ENCODE results near the genes SLC35A5, CD200R1, BOC and TIGIT.

DNA sequence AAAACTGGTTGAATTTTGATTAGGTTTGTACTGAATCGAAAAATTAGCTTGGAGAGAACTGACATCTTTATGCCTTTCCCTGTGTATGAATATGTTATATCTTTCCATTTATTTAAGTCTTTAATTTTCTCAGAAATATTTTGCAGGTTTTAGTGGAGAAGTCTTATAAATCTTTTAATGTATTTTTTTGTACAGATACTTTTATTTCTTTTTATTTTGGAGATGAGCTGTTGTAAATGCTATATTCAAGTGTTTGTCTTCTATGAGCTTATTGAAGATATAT, 5.4 kb upstream of the SLC9C1 start:
- PRO-cap, 4 experiments, result no peak in any of the 4 experiments
- RAMPAGE, long total RNA, 4 experiments, result no peak in any of the 4 experiments

DNA sequence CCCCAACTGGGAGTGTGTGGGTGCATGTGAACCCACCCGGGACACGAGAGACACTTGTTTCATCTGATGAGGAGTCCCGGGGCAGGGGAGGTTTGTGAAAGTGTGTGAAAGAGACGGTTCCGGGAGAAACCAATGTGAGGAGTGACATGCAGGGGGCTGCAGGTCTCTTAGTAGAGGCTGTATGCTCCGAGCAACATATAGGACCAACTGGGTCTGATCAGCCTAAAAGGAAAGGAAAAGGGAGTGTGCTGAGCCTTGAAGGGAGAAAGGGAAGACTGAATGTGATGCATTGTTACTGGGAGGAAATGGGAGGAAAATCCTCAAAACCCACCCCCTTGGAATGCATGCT, 8.9 kb upstream of the SLC9C1 start:
- PRO-cap, 4 experiments, result no peak in any of the 4 experiments
- RAMPAGE, long total RNA, 4 experiments, result no peak in any of the 4 experiments

GRCh38 chr3:112422526-112423293, 76.6 kb downstream of the BTLA start:
- PRO-cap, 4 experiments, result no peak in any of the 4 experiments
- RAMPAGE, long total RNA, 4 experiments, result no peak in any of the 4 experiments

DNA sequence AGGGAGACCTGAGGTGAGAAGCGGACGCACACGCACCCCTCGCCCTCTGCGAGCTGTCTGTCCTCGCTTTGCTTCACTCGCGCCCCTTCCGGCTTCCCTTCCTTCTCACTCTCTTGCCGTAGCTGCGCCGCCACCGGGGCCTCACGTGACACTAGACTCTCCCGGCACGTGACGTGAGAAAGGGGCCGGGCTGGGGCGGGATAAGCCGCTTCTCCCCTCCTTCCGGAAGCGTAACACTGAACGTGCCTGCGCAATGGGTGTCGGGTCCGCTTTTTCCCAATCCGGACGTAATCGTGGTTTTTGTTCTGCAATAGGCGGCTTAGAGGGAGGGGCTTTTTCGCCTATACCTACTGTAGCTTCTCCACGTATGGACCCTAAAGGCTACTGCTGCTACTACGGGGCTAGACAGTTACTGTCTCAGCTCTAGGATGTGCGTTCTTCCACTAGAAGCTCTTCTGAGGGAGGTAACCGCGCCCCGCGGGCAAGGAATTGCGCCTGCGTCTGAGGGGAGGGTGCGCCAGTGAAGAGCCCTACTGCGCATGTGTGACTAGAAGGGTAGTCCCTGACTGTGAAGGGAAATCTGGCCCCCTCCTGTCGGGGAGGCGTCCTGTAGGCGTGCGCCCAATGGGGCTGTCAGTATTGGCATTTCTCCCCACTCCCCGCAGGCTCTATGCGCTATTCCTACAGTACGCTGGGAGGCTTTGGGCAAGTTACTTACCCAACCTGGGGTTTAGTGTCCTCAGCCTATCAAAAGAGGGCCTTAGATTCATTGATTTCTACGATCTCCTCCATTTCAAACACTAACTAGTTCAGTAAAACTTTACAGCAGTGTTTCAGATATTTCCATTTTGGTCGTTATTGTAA, at the start of gene SLC35A5:
TSS of gene SLC35A5 (plus strand) at position 236 of the 864 bp plus-strand sequence.
- PRO-cap, 4 experiments, result peak in 4 of 4 experiments; most common plus-strand start position 239 of the sequence (in 4); most common minus-strand start position 457 of the sequence (in 4)
- RAMPAGE, long total RNA, 4 experiments, result start-site peak on the plus strand in 3 of 4 experiments, centred at positions 288 to 305 of the sequence, 93 to 133 reads per replicate; start-site peak on the minus strand in 2 of 4 experiments, centred at positions 84 to 86 of the sequence, 51 to 133 reads per replicate

DNA sequence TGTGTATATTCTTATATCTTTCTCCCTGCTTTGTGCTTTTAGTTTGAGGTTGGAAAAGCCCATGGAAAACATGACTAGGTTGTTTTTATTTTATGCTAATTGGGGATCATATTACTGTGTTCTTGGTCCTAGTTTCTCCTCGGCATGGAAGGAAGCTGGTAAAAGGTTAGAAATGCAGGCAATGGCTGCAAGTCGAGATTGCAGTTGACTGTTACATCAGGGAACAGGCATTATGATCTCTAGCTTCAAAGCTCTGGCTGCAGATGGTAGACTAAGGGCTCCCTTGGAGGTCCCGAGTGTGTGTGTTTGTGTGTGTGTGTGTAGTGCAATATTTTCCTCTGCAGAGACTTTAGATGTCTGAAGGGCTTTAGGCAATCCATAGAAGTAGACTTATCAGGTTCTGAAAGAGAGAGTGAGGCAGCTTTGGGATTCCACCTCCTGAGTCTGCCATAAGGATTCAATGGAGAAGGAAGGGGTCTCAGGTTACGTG, 508 bp upstream of the CCDC80 start:
- PRO-cap, 4 experiments, result no peak in any of the 4 experiments
- RAMPAGE, long total RNA, 4 experiments, result no peak in any of the 4 experiments

DNA sequence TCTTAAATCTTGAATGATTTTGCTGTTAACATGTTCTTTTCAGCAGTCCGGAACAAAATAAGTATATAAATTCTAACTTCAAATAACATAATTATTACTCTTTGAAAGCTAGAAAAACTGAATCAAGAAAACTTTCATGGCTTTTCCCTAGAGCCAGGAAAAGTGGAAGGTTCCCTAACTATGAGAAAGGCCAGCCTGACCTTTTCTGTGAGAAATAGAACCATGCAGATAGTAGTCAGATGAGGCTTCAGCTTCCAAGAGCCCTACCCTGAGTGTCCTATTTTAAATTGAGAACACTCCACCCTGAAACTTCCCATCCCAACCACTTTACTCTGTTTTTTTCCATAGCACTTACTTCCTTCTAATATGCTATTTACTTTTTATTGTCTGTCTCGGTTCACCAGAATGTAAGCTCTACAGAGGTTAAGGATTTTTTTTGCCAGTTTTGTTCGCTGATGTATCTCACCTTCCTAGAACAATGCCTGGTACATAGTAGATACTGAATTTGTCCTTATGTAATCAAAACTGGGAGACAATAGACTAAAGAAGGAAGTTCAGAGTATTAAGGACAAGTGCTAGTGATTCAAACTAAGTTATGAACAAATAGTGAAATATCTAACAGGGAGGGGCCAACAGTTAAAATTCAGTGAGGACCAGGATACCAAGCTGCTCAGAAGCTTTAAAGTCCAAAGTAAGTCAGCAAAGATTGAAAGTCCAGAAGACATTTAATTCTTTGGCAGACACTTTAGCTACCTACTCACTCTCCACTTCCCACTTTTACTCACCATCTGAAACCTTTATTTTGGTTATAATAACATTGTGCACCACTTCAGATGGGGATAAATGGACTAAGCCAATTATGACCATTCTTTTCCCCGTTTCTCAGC, 66.7 kb downstream of the CD200R1L start:
- PRO-cap, 4 experiments, result no peak in any of the 4 experiments
- RAMPAGE, long total RNA, 4 experiments, result no peak in any of the 4 experiments

DNA sequence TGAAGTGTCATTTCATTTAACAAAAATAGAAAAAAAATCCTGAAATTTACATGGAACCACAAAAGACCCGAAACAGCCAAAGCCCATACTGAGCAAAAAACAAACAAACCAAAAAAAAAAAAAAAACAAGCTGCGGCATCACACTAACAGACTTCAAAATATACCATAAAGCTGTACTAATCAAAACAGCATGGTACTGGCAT, 35.2 kb downstream of the CD200R1 start:
- PRO-cap, 4 experiments, result peak in 1 of 4 experiments; most common plus-strand start position 119 of the sequence (in 1)
- RAMPAGE, long total RNA, 4 experiments, result no peak in any of the 4 experiments

DNA sequence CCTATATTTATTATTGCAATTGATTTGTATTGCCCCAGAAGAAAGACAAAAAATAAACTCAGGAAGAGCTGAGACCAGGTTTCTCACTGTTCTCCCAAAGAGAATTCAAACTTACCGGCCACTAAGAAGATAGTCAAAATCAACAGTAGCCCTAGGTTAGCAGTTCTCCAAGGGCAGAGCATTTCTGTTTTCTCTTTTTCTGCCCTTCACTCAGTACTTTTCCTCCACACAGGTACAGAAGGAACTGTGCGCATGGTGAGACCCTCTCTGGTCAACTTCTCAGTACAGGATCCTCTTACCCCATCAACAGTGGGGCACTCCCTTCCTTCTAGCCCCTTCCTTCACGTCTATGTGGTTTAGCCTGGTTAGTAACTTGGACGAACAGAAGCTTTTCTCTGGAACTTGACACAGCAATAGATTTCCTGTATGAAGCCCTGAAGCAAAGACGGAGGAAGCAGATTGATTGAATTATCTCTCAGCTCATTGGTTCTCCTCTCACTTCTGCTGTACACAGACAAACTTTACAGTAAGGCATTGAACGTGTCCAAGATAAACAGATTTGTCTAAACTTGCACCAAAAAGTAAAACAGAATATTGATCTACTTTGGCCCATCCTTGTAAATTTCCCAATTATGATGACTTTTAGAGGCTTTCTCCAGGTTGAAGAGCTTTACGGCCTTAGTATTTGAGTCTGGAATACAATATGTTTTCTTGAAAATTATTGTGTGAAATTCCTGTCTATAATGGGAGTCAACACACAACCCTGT, at the start of gene CD200R1:
TSS of gene CD200R1 (minus strand) at position 428 of the 767 bp plus-strand sequence.
- PRO-cap, 4 experiments, result no peak in any of the 4 experiments
- RAMPAGE, long total RNA, 4 experiments, result start-site peak on the minus strand in 2 of 4 experiments, centred at positions 375 to 386 of the sequence, 45 to 47 reads per replicate

- PRO-cap, 4 experiments, result no peak in any of the 4 experiments
- RAMPAGE, long total RNA, 4 experiments, result no peak in any of the 4 experiments
Observed at GRCh38 chr3:113004152-113004637, 13.4 kb downstream of the GTPBP8 start.

DNA sequence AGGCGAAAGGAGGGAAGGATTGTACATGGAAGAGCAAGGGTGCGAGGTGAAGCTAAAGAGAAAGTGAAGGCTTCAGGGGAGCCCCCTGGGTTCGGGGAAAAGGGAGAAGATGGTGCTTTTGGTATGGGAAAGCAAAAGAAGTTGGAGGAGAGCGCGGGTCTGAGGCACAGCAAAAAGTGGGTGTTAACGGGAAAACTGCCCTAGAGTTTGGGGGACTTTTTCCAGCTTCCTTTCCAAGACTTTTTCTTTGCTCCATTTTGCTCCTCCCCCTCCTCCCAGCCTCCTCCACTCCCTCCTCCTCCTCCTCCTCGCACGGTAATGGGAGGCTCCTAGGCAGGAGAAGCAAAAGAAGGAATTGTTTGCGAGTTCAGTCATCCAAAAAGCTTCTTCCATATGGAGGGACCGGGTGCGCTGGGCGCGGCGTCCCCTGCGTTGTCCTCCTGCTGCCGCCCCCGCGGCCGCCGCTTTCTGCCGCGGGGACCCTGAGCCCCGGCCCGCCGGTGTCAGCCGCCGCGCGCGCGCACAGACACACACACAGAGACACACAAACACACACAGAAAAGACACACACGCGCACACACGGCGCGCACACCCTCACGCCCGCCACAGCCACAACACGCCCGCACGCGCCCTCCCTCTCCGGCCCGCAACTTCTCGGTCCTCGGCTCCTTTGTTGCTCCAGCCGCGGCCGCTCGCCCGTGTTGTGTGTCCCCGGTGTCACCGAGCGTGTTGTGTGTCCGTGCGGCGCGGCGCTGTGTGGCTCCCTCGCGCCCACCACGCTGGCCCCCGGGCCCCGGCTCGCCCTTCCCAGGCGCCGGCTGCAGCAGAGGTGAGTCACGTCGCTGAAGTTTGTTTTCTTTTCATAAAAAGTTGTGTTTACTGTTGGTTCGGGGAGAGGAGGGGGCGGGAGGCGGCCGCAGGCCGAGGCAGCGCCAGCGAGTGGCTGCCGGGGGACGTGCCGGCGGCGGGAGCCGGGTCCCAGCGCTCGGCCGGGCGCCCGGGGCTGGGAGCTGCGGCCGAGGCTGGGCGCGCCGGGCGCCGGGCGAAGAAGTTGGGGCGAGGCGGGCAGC, at the start of gene BOC:
TSS of gene BOC (plus strand) at position 370 of the 1,070 bp plus-strand sequence.
- PRO-cap, 4 experiments, result peak in 4 of 4 experiments; most common plus-strand start position 392 of the sequence (in 4); most common minus-strand start position 178 of the sequence (in 2)
- RAMPAGE, long total RNA, 4 experiments, result start-site peak on the plus strand in 1 of 4 experiments, centred at position 580 of the sequence, 11 reads per replicate

GRCh38 chr3:113221951-113222447, 10.6 kb downstream of the BOC start:
- PRO-cap, 4 experiments, result no peak in any of the 4 experiments
- RAMPAGE, long total RNA, 4 experiments, result no peak in any of the 4 experiments

GRCh38 chr3:113248121-113248554, 36.8 kb downstream of the BOC start:
- PRO-cap, 4 experiments, result no peak in any of the 4 experiments
- RAMPAGE, long total RNA, 4 experiments, result no peak in any of the 4 experiments

- PRO-cap, 4 experiments, result no peak in any of the 4 experiments
- RAMPAGE, long total RNA, 4 experiments, result no peak in any of the 4 experiments
Observed at GRCh38 chr3:113264437-113264747, 53.0 kb downstream of the BOC start.

DNA sequence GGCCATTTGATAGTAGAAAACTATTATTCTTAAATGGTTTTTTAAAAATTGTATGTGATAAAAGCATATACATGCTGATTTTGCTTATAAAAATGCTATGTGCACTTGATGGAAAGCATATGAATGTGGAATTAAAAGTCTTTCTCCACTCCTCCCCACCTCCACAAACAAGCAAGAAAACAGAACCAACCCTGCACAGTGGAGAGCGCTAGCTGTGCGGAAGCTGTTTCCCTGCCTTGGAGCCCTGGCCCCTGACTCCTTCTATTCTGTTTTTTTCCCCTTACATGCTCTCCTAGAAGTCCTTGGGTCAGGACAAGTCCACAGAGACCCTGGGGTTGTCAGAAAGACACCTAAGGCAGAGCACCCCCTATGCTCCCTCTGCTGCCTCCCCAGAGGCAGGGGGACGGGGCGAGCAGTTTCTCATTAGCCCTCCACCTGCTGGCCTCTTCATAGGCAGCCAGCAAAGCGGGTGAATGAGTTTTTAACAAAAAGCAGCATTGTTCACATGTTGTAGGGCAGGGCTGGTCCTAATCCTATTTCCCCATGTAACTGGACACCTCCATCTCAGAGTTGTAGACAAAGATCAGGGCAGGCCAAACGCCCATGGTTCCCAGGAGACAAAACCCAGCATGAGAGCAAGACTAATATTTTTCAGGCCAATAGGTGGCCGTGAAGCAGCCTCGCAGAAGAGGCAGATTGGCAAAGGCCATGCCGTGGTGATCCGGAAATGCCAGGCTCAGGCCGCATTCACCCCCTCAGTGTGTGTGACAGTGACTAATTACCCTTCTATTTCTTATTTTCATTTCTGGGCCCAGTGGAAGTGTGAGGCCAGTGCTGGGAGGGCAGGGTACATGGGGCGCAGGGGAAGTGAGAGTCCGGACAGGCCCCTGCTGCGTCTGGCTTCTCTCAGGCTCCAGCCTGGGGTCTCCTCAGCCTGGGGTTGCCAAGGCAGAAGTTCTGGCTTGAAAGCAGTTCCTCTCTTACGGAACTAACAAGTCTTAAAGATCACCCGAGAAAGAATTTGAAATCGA, 64.5 kb downstream of the BOC start:
- PRO-cap, 4 experiments, result peak in 1 of 4 experiments; most common plus-strand start position 814 of the sequence (in 1)
- RAMPAGE, long total RNA, 4 experiments, result no peak in any of the 4 experiments

DNA sequence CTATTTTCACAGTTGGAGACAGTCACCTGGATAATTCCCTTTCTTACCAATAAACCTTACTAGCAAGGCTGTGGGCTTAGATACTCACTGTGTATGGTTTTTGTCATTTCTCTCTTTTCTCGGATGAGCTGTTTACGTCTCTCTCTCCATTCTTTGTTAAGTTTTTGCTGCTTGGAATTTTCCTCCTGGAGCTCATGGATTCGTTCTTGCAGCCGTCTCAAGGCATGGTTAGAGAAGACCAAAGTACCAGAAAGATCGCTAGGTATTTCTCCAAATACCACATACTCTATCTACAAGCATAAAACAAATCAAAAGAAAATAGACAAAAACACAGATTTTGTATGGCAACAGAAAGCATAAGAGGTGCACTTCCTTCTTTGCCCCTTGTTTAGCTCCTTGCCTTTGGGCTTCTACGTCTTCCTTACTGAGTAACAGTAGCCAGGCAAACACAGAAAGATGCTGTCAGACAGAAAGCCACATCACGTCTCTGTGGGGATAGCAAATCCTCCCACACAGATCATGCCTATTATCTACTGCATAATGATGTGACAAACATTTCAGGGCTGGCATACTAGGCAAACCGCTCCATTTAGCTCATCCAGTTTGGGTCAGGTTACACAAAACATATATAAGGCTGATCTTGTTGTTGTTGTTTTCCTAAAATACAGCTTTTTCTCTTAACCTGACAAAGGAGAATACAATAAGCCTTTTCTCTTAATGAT, 92.6 kb downstream of the BOC start:
- PRO-cap, 4 experiments, result no peak in any of the 4 experiments
- RAMPAGE, long total RNA, 4 experiments, result no peak in any of the 4 experiments

DNA sequence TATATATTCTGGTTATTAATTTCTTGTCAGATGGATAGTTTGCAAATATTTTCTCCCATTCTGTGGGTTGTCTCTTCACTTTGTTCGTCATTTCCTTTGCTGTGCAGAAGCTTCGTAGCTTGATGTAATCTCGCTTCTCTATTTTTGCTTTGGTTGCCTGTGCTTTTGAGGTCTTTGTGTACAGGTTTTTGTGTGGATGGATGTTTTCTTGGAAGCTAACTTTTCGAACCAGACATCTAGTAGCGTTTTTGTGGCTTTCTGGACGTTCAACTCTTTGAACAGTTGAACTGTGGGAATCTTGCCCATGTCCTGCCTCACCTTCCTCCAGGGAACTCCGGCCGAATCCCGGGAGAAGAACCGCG, 70.7 kb downstream of the USF3 start:
- PRO-cap, 4 experiments, result peak in 1 of 4 experiments; most common plus-strand start position 169 of the sequence (in 1)
- RAMPAGE, long total RNA, 4 experiments, result no peak in any of the 4 experiments

DNA sequence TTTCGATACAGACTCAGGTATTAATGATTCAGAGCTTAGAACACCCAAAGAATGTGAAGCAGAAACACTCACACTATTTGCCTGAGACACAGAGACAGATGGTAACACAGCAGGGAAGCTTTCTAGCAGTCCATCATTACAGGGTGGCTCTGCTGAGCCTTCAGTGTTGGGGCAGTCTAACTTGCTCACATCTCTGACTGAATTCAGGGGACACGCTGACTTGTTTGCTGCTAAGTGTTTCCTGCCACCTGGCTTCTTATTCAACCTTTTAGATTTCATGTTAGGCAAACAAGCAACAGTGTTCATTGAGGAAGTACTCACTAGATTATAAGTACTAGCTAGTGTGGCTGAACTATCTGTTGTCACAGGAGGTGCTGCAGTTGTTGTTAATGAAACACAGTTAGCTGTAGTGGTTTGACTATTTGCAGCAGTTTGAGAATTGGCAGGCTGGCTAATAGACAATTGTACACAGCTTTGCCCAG, 37.4 kb downstream of the USF3 start:
- PRO-cap, 4 experiments, result peak in 3 of 4 experiments; most common plus-strand start position 355 of the sequence (in 2); most common minus-strand start position 195 of the sequence (in 2)
- RAMPAGE, long total RNA, 4 experiments, result no peak in any of the 4 experiments

- PRO-cap, 4 experiments, result no peak in any of the 4 experiments
- RAMPAGE, long total RNA, 4 experiments, result no peak in any of the 4 experiments
Observed at GRCh38 chr3:113726347-113726937, 19.6 kb downstream of the NAA50 start.

- PRO-cap, 4 experiments, result peak in 4 of 4 experiments; most common plus-strand start chr3:114215414 (in 3); most common minus-strand start chr3:114214817 (in 3)
- RAMPAGE, long total RNA, 4 experiments, result no peak in any of the 4 experiments
Observed at GRCh38 chr3:114214619-114215624, 22.5 kb downstream of the ZNF80 start.

GRCh38 chr3:114293419-114294482, at the start of gene TIGIT:
Gene TIGIT (plus strand): TSS chr3:114294028.
- PRO-cap, 4 experiments, result peak in 1 of 4 experiments; most common plus-strand start chr3:114293978 (in 1); most common minus-strand start chr3:114293893 (in 1)
- RAMPAGE, long total RNA, 4 experiments, result start-site peak on the plus strand in 2 of 4 experiments, at chr3:114293966-114294052 at its widest, 24 to 28 reads per replicate

Measured in spleen (tissue), 7 donors.